ENCODE measurements around a stretch of chr16.

DNA sequence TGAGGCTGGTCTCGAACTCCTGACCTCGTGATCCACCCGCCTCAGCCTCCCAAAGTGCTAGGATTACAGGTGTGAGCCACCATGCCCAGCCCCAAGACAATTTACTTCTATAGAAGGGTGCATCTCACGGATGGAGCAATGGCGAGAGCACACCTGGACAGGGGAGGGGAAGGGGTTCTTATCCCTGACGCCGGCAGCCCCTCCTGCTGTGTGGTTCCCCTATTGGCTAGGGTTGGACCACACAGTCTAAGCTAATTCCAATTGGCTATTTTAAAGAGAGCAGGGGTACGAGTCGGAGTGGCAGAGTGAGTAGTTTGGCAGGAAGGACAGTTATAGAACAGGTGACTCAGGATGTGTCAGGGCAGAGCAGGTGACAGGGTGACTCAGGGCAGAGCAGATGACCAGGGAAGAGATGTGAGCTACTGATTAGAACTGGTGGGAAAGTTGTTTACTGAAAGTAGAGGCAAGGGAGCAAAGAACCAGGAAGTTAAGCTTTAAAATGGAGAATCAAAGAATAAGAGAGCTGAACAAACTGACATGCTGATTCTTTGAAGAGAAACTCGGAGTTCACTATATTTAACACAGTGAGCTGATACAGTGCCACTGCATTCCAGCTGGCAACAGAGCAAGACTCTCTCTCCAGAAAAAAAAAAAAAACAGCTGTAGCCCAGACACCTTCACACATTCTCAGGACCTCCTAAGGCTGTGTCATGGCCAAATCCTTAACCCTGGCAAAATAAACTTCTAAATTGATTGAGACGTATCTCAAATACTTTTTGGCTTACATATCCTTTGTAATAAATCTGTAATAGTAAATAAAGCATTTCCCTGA lies 12.5 kb upstream of the UBE2I start:
- RRBS: no CpG with 5 or more reads among the region's 11 CpGs

GRCh38 chr16:1326458-1326876 lies 7.0 kb upstream of the BAIAP3 start:
- RRBS: 68% methylated on average over 4 of the region's 19 CpGs

DNA sequence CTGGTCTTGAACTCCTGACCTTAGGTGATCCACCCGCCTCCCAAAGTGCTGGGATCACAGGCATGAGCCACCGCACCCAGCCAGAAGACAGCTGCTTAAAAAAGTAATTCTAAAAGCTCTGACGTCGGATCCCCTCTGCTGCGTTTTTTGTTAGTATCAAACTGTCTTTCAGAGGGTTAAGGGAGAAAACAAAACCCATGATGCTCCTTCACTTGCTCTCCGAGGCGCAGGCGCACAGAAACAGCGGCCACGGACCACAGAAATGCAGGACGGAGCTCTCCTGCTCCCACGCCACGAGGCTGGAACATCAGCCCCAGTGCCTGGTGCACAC lies 13.4 kb downstream of the GNPTG start:
- RRBS: no CpG with 5 or more reads among the region's 13 CpGs

- RRBS: 2% methylated on average over 26 of the region's 50 CpGs
These were observed 6.5 kb downstream of the UNKL start for GRCh38 chr16:1407762-1408698.

GRCh38 chr16:1413343-1414307 lies 879 bp downstream of the UNKL start:
- RRBS: 4% methylated on average over 34 of the region's 66 CpGs

DNA sequence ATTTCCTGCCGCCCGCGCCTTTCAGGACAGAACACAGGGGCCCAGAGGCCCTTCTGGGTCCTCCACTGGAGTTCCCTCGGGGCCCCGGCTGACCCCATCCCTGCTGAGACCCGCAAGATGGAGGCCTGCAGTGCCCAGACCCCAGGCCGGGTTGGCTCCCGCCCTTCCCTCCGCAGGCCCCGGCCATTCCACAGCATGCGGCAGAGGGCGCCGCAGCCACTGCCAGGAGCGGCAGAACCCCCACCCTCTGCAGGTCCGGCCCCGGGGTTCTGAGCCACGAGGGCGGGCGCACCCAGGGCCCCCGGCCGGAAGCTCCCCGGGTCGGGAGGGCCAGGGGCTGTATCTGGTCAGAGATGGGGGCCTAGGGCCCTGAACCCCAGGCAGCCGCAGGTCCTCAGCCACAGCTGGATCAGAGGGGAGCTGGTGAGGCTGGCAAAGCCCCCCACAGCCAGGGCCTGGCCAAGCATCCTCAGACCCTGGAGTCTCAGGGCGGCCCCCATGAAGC lies 2.3 kb upstream of the PERCC1 start:
- RRBS: 17% methylated on average over 14 of the region's 25 CpGs

GRCh38 chr16:1450110-1451070 lies 6.0 kb upstream of the CCDC154 start:
- RRBS: 90% methylated on average over 12 of the region's 52 CpGs

DNA sequence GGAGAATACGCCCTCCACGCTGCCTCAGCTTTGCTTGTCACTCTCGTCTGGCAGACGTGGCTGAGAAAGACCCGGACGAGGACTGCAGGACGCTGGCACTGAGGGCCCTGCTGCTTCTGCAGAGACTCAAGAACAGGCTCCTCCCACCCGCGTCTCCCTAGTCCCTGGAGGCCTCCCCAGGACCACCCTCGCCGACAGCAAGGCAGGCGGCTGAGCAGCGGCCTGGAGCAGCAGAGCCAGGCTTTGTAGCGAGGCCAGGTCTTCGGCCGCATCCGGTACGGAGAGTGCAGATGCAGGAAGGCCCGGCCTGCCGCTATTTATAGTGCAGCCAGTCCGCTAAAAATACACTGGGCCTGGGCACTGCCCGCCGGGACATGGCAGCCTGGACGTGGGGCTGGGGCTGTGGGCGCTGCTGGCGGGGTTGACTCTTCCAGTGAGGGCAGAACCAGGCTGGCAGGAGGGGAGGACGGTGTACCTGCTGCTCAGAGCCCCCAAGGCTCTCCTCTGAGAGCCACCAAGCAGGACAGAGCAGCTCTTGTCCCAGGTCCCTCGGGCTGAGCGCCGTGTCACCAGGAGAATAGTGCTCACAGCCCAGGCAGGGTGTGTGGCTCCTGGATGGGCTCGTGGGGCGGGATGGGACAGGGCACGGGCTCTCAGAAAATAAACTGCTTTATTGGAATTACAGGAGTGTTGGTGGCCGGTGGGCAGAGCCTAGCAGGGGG lies 16.8 kb downstream of the TELO2 start:
- RRBS: 49% methylated on average over 6 of the region's 34 CpGs

- RRBS: no CpG with 5 or more reads among the region's 17 CpGs
These were observed 27.6 kb downstream of the TMEM204 start for GRCh38 chr16:1560952-1561592.

- RRBS: no CpG with 5 or more reads among the region's 17 CpGs
These were observed 31.0 kb downstream of the IFT140 start for GRCh38 chr16:1580744-1581434.

DNA sequence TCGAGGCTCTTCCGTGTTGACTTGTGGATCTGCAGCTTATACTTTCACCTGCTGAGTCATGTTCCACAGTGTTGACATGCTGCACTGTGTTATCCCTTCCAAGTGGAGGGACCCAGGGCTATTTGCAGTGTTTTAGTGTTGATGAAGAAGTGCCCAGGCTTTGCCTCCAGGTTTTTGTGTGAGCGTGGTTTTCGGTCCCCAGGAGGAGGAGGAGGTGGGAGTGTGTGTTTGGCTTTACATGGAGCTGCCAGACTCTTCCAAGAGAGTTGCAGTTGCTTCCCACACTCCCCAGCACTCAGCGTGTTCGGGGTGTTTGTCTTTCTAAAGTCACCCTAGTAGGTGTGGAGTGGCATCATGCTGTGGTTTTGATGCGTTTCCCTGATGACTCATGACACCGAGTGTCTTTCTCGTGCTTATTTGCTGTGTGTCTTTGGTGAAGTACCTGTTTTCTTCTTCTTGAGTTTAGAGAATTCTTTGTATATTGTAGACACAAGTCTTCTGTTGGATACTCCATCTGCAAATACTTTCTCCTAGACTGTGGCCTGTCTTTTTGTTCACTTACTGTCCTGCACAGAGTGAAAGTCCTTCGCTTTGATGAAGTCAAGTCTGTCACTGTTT lies 31.9 kb upstream of the JPT2 start:
- RRBS: no CpG with 5 or more reads among the region's 10 CpGs

- RRBS: 3% methylated on average over 7 of the region's 23 CpGs
These were observed 400 bp upstream of the JPT2 start for GRCh38 chr16:1677684-1678073.

DNA sequence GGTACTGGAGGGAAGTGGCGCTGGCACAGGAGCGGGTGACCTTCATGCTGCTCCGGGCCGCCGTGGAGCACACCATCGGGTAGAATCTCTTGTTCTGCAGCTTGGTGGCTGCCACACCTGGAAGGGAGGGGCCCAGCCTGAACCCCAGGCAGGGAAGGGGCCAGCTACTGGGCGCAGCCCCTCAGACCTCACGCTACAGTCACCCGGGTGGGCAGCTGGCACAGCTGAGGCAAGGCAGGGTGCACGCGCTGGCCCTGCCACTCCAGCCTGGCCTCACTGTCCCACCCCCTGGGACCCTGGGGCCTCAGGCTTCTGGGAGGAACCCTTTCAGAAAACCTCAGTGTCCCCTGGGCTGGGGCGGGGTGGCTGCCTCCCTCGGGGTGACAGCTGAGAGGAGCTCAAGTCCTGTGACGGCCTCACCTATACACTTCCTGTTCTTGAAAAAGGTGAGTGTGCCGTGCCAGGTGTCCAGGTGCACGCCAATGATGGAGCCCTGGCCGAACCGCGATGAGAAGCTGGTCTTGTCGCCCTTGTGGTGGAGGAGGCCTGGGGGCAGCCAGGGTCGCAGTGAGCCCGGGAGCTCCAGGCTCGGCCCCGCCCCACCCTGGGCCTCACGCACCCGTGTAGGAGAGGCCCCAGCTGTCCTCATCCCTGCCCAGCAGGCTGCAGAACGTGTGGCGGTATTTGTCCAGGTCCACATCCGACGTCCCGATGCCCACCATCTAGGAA lies 4.6 kb upstream of the MRPS34 start:
- RRBS: no CpG with 5 or more reads among the region's 31 CpGs

DNA sequence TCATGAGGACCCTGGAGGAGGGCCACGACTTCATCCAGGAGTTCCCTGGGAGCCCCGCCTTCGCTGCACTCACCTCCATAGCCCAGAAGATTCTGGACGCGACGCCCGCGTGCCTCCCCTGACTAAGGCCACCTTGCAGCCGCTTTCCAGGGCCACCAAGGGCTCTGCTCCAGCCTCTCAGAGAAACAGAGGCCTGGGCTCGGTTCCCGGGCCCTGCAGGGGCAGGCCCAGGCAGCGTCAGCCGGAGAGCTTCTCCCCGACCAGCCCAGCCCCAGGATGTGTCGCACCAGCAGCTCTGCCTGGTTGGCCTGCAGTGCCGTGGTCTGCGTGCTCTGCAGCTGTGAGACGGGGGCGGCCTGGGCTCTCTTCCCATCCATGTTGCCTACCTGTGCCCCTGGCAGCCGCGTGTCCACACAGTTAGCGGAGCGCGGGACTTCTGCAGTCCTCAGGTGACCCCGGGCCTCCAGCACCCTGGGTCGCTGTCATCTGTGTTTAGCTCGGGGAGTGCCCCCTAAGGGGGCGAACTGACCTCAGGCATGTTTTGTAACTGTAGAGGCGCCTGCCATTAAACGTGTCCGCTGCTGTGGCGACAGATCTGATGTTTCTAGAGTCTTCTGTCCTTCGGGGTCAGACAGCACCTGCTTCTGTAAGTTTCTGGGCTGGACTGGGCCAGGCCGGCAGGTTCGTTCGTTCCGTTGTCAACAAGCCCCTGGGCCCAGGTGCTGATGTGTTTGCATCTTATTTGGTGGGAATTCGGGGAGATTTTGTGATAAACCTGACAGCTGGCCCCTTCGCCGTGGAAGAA lies 4.7 kb downstream of the IGFALS start:
- RRBS: 50% methylated on average over 1 of the region's 40 CpGs

DNA sequence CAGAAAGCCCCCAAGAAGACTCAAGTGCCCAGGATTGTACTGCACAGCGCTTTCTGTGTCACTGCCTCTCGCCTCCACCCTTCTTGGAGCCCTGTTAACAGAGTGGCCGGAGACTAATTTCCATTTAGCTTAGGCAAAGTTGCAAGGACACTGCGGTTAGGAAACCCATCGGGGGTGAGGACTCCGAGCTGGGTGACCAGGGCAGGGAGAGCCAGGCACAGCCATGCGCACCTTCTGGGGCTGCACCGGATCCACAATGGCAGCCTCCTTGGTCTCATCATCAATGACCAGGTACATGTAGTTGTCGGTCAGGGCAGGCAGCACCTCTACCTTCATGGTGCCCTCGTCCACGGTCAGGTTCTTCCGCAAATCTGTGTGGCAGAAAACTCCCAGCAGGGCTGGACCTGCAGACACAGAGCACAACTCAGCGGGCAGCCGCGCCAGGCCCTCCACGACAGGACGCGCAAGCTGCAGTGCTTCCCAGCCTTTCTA lies 3.9 kb downstream of the HAGH start:
- RRBS: no CpG with 5 or more reads among the region's 18 CpGs

GRCh38 chr16:1823858-1824388 lies 2.7 kb downstream of the HAGH start:
- RRBS: no CpG with 5 or more reads among the region's 10 CpGs

DNA sequence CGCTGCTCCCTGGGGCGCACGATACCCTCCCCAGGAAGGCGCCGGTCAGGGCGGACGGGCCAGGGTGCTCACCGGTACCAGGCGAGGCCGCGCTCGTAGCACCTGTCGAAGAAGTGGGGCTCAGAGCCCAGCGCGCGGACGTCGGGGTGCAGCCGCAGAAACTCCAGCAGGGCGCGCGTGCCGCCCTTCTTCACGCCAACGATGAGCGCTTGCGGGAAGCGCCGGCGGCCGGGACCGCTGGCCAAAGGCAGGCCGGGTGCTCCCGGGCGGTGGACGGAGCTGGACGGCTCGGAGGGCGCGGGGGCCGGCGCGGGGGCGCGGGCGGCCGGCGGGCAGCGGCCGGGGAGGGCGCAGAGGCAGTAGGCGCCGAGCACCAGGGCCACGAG lies 383 bp downstream of the HS3ST6 start:
- RRBS: 2% methylated on average over 16 of the region's 54 CpGs

GRCh38 chr16:1941472-1942499 lies 1.2 kb downstream of the MSRB1 start:
- RRBS: no CpG with 5 or more reads among the region's 18 CpGs

DNA sequence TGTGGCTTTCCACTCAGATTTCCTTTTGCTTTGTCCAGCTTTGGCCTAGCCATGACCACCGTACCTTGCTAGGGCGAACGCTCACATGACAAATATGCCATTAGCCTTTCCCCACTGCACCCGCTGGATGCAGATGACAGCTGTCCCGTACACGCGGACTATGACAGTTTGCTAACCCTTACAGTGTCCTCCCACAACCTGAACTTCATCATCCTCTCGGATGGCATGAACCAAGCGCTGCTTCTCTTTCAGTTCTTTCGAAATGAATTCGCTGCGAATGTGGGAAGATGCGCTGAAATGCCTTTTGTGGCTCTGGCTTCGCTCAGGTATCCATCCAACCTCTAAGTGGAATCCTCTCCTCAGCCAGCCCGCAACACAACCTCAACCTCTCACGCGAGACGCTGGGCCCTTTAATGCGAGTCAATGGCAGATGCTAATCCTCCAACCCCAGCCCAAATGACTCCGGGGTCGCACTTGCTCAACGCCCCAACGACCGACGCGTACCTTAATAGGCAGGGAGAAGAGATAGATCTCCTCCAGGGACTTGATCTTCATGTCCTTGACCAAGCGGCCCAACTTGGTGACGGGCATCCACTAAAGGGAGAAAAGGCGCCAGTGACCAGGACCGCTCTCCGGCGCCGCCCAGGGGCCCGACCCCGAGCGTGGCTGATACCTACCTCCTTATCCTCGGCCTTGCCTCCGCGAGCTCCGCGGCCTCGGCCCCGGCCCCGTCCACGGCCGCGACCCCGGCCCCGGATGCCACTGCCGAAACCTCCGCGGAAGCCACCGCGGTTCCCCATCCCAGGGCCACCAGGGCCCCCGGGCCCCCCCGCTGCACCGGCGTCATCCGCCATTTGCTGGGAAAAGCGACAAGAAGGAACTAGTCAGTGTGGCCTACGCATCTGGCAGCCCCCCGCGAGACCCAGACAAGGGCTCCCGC lies 584 bp downstream of the RPS2 start:
- RRBS: no CpG with 5 or more reads among the region's 64 CpGs

DNA sequence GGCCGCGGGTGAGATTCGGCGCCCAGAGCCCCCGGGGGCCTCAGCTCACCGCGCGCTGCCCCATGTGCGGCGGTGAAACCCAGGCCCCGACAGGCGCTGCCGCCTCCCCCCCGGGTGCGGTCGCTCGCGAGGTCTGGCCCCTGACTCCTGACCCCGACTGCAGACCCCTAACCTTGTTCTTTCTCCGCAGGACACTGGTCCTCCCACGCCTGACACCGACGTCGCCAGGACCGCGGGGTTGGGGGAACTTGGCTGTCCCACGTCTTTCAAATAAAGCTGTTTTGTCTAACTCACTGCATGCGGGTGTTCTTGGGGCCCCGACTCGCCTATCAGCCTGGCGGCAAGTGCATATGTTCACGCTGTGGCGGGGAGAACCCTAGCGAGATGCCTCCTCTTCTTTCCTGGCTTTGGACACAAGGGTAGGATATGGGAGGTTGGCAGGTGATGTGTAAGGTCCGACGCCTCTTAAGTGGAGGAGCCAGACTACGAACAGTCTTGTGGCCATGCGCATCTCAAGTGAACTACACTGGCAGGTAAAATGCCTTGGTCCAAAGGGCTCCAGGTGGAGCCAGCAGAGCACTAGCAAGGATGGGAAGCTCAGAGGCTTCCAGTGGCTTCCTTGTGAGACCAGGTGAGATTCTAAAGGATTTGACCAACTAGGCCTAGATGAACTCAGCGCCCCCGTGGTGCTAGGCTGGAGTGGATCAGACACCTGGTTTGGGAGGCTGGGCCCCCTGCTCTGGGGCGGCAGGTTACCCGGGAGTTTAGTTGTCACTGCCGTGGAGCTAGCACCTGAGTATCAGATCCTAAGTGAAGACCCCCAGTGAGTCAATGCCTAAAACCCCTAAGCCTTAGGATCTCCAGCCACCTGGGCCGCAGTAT lies 831 bp upstream of the RPS2 start:
- RRBS: 2% methylated on average over 12 of the region's 44 CpGs

All from HGPS cell (cell line).